ENCODE data around the genes FITM1, IRF9, REC8, TINF2 and KHNYN.

DNA sequence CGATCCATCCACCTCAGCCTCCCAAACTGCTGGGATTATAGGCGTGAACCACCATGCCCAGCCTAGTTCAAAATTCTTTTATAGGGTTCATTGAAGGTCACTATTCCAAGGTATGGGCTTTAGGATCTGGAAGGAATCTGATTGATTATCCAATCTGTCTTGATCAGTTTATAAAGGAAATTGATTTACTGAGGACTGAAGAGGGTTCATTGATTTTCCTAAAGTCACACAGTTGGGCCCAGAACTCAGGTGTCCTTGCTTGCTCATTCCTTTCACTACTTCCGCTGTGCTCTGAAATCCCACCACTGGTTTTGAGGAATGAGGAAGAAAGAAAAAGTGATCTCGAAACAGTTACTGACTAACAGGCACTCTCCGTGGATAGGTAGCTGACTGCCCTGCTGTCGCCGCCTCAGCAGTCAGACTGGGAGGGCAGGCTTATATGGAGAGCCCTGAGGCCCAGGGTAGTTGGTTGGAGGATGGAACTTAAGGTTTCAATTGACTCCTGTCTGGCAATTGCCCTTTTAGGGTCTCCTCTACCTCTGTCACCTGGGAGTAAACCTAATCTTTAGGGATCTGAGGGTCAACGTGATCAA is at the start of gene FITM1:
Gene FITM1, plus strand, starts transcription at position 386 of the 593 bp plus-strand sequence.
- RAMPAGE, long total RNA = no peak
- RRBS = no CpG with 5 or more reads among the region's 8 CpGs

- RAMPAGE, long total RNA = start-site peak on the plus strand at chr14:24161259-24161320, 484 and 218 reads in 2 replicates
- RRBS = no CpG with 5 or more reads among the region's 13 CpGs
Measured at GRCh38 chr14:24160735-24161885, at the start of gene IRF9. Gene IRF9, plus strand, starts transcription at chr14:24161265.

- RAMPAGE, long total RNA = start-site peak on the plus strand at chr14:24172010-24172119, 373 and 261 reads in 2 replicates
- RRBS = no CpG with 5 or more reads among the region's 67 CpGs
Measured at GRCh38 chr14:24171435-24172387, at the start of gene REC8. Gene REC8, plus strand, starts transcription at chr14:24172080.

DNA sequence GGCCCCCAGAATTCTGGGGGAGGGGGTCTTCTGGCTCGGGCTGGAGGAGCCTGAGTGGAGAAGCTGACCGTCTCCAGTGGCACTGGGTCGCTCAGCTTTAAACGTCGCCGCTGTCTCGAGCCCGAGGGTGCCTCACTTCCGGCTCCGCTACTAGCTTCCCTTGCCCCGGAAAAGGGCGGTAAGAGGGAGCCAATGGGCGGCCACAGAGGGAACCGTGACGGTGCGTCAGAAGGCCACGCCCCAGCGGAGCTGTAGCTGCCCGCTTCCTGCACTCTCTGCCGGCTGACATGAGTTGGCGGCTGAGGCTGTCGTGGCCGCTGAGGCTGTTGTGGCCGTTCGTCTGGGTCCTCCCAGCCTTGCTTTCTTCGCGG is at the start of gene TINF2:
Gene TINF2, minus strand, starts transcription at position 134 of the 371 bp plus-strand sequence.
- RAMPAGE, long total RNA = start-site peak on the minus strand centred at position 130 of the sequence, 75 bp wide, 507 and 611 reads in 2 replicates
- RRBS = no CpG with 5 or more reads among the region's 27 CpGs

DNA sequence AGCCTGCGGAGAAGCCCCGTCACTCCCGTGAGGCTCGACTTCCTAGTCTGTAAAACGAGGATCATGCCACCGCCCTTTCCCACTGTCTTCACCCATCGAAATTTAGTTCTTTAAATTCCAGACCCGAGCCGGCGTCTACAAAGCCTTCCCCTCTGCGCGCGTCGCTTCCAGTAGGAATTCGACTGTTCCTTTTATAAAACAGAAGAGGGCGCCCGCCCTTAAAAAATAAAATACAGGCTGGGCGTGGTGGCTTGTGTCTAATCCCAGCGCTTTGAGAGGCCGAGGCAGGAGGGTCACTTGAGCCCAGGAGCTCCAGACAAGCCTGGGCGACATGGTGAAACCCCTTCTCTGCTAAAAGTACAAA is 420 bp upstream of the TINF2 start:
- RAMPAGE, long total RNA = no peak
- RRBS = no CpG with 5 or more reads among the region's 21 CpGs

DNA sequence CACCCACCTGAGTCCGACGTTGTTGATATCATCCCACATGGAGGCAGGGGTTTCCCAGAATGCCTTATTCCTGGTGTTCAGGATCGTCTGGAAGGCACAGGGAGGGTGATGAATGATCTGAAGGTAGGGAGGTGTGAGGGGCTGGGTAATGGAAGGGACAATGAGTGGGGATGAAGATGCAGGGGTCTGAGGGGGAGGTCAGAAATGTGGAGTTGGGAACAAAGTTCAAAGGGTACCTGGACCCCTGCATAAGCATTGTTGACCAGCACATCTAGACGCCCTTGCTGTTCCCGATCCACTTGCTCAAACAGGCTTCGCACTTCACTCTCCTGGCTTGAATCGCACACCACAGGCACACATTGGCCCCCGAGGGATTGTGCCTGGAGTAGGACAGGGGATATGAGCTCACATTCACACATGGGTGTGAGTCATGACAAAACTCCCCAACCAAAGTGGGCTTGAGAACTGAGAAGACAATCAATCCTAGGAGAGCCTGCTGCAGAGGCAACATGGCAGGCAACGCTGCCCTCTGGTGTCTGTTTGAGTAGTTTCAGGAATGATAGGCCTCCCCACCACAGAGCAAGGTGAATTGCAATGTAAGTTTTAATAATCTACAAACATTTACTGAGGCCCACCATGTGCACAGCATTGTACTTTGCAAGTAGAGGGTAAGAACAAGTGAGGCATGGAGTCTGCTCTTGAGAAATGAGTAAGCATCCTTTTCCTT is 2.9 kb downstream of the DHRS1 start:
- RAMPAGE, long total RNA = no peak
- RRBS = no CpG with 5 or more reads among the region's 9 CpGs

- RAMPAGE, long total RNA = no peak
- RRBS = no CpG with 5 or more reads among the region's 5 CpGs
Measured at GRCh38 chr14:24335875-24336387, 1.1 kb upstream of the ADCY4 start.

GRCh38 chr14:24337071-24337589 is 2.3 kb upstream of the ADCY4 start:
- RAMPAGE, long total RNA = no peak
- RRBS = no CpG with 5 or more reads among the region's 6 CpGs

- RAMPAGE, long total RNA = no peak
- RRBS = no CpG with 5 or more reads among the region's 8 CpGs
Measured at GRCh38 chr14:24338678-24339084, 1.1 kb downstream of the RIPK3 start.

- RAMPAGE, long total RNA = no peak
- RRBS = no CpG with 5 or more reads among the region's 4 CpGs
Measured at GRCh38 chr14:24380298-24380520, 12.2 kb downstream of the NFATC4 start.

DNA sequence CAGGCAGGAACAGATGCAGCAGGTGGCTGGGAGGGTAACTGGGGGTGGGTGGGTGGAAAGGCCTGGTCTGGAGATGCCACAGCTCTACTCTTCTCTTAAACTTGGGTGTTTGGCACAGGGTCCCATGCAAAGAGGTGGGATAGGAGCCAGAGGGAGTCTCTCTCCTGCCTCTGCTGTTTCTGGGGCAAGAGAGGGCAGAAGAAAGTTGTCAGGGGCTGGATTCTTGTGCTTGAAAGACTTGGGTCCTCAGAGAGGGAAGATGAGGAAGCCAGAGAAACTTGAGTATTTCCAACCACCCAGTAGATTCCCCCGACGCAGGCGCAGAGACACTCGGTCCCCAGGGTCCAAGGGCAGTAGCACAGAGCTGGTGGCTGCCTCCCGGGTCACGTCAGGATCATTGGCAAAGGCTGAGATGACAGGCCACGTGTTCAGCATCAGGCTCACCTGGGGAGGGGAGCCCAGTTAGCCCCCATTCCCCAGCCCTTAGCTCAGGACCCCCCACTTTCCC is 1.9 kb downstream of the CBLN3 start:
- RAMPAGE, long total RNA = no peak
- RRBS = no CpG with 5 or more reads among the region's 7 CpGs

DNA sequence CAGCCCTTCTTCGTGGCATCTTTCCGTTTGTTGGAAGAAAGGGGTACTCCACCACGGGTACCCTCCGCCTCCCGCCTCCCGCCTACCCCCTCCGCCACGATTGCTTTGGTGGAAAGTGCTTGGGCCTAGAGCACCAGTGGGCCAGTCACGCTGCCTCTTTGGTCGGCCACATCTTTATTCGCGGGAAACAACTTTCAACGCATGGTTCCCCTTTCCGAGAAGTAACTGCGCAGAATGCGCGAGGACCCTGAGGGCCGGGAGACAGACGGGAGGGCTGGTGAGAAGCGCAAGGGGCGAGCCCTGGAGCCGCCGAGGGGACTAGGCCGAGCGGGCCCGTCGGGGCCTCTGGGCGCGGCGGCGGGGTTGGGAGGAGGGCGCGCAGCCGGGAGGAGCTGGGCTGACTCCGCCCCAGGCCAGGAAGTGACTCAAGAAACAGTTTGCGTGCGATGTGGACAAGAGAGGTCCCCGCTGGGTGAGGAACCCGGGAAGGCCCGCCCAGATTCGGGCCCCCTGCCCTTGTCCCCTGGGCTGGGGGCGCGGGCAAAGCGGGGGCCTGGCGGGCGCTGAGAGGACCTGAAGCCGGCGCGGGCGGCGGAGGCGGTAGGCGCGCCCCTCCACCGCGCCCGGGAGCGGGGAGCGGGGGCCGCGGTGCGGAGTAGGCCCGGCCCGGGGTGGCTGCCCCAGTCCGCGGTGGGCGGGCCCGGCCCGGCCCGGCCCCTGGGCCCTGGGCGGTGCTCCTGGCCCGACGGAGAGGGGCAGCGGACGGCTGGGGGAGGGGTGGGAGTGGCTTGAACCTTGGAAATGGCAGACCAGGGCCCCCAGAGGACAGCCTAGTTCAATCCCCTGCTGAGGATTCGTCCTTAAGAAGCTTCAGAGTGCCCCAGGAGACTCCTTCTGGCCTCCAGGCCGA is at the start of gene KHNYN:
Gene KHNYN, plus strand, starts transcription at position 435 of the 910 bp plus-strand sequence.
- RAMPAGE, long total RNA = start-site peak on the minus strand centred at position 357 of the sequence, 27 bp wide, 21 and 20 reads in 2 replicates
- RRBS = under 1% methylated on average over 25 of the region's 77 CpGs

GRCh38 chr14:24438578-24439422 is 3.8 kb downstream of the SDR39U1 start:
- RAMPAGE, long total RNA = no peak
- RRBS = no CpG with 5 or more reads among the region's 3 CpGs

GRCh38 chr14:25032292-25032777 is 17.6 kb downstream of the STXBP6 start:
- RAMPAGE, long total RNA = no peak
- RRBS = no CpG with 5 or more reads among the region's 7 CpGs

DNA sequence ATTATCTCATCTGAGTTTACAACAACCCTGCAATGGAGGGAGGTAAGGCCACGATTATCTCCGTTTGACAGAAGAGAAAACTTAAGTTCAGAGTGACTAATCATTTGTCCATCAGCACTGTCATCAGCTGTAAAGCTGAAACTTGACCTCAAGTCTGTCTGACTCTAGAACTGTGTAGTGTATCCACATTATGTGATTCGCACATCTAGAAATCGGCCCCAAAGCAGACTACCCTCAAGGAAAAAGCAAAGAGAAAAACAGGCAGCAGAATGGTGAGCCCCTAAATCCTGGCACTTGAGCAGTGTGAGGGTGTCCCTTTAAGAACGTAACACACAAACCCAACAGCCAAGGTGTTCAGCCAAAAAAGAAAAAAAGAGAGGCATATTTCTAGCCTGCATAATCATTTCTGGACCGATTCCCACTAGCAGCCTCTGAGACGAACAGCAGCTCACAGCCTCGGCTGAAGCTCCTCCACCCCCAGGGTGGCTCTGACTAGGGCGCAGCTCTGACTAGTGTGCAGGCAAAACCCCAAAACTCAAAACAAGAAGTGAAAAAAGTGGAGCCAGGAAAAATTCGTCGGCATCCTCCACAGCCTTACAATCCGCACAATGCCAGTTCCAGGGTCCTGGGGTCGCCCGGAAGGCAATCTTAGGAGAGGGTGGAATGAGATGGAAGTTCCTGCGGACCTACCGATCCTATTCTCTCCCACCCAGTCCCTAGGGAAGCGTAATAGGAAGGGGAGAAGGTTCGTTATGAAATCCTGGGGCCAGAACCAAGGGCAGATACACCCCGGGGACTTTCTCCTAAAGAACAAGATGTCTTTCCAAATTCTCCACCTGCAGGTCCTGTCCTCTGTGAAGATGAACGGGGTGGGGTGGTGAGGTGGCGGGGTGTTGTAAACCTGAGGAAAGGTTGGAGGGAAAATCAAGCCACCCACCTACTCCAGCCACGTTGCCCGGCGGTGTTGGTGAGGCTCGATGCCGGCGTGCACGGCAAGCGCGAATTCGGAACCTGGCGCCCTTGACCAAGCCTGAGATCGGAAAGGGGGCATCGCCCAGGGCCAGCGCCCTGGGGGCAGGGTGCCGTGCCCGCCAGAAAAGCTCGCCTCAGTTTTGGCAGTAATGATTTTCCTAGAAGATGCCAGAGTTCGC is 1.3 kb downstream of the STXBP6 start:
- RAMPAGE, long total RNA = no peak
- RRBS = no CpG with 5 or more reads among the region's 39 CpGs

GRCh38 chr14:26584126-26584834 is 13.6 kb downstream of the NOVA1 start:
- RAMPAGE, long total RNA = no peak
- RRBS = no CpG with 5 or more reads among the region's 5 CpGs

DNA sequence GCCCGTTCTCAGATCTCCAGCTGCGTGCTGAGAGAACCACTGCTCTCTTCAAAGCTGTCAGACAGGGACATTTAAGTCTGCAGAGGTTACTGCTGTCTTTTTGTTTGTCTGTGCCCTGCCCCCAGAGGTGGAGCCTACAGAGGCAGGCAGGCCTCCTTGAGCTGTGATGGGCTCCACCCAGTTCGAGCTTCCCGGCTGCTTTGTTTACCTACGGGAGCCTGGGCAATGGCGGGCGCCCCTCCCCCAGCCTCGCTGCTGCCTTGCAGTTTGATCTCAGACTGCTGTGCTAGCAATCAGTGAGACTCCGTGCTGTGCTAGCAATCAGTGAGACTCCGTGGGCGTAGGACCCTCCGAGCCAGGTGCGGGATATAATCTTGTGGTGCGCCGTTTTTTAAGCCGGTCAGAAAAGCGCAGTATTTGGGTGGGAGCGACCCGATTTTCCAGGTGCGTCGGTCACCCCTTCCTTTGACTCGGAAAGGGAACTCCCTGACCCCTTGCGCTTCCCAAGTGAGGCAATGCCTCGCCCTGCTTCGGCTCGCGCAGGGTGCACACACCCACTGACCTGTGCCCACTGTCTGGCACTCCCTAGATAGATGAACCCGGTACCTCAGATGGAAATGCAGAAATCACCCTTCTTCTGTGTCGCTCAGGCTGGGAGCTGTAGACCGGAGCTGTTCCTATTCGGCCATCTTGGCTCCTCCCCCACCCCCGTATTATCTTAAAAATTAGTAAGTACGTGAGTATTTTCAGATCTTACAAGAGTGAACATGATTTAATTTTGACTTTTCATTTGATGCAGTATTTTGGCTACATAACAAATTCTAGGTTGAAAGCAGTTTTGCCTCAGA is 81.1 kb upstream of the NOVA1 start:
- RAMPAGE, long total RNA = no peak
- RRBS = no CpG with 5 or more reads among the region's 33 CpGs

DNA sequence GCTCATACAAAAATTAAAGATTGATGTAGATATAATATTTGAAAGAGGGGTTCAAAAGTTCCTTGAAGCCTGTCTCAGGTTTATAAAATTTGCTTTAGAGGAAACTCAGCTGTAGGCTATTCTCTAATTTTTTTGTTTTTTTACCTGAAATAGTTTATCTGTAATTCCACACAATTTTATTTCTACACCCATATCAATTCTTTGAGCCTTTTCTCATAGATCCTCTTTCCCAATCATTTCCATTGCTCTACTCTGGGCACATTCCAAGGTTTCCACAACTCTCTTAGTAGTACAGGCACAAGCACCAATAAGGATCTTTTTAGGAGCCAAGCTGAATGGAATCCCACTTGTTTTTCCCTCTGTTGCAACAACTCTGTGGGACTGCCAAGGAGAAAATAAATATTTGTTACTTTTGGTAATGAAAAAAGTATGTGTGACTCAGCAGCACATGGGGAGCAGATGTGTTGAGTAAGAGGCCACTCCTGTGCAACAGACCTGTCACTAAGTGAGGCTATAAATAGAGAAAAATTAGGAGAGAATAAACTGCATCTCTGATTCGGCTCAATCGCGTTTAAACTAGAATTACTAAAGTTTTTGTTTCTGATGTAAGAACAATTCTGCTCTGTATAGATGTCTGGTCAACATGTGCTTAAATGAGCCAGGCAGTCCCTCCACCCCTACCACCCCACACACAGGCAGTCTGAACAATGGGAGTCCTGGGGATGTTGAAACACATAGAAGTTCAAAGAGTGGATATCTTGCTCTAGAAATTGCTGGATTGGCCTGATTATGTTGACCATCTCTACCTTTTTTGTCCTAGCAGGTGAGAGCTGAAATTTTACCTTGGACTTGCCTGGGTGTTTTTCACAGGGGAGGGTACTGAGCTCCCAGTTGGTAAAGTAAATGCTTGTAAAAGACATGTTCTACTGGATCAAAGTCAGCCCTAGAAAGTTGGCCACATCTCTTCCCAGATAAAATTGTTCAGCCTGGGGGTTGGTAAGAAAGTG is 244.2 kb upstream of the NOVA1 start:
- RAMPAGE, long total RNA = no peak
- RRBS = no CpG with 5 or more reads among the region's 3 CpGs

DNA sequence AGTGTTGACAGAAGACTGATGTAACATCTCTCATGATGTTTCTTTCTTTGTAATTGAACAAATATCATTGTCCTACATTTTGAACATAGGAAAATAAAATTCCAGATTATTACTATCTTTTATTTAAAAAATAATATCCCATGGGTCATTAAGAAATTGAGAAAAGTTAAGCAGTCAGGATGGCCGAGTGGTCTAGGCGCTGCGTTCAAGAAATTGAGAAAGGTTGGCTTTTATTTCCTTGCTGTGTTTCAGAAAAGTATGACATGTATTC is 728.4 kb upstream of the FOXG1 start:
- RAMPAGE, long total RNA = no peak
- RRBS = no CpG with 5 or more reads among the region's 3 CpGs

GRCh38 chr14:30227497-30227858 is 299.8 kb upstream of the PRKD1 start:
- RAMPAGE, long total RNA = no peak
- RRBS = no CpG with 5 or more reads among the region's 3 CpGs